Hematopoietic multipotent progenitor cell (in vitro differentiated cells): ENCODE measurements around a stretch of chr19.

GRCh38 chr19:18629446-18630176, 7.2 kb upstream of the KLHL26 start:
- CAGE, long polyA plus RNA, result no peak

DNA sequence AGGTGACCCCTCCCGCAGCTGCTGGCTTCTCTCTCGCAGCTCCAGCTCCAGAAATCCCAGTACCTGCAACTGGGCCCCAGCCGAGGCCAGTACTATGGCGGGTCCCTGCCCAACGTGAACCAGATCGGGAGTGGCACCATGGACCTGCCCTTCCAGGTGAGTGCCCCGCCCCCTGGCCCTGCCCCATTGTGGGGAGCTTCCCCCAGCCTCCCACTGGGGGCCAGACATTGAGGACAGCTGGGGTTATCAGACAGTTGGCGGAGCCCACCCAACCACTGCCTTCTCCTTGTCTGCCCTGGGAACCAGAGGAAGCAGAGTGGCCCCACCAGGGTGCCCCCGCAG, 48.3 kb downstream of the COMP start:
- CAGE, long polyA plus RNA, result no peak

GRCh38 chr19:18777180-18777815, 13.8 kb downstream of the COMP start:
- CAGE, long polyA plus RNA, result no peak

DNA sequence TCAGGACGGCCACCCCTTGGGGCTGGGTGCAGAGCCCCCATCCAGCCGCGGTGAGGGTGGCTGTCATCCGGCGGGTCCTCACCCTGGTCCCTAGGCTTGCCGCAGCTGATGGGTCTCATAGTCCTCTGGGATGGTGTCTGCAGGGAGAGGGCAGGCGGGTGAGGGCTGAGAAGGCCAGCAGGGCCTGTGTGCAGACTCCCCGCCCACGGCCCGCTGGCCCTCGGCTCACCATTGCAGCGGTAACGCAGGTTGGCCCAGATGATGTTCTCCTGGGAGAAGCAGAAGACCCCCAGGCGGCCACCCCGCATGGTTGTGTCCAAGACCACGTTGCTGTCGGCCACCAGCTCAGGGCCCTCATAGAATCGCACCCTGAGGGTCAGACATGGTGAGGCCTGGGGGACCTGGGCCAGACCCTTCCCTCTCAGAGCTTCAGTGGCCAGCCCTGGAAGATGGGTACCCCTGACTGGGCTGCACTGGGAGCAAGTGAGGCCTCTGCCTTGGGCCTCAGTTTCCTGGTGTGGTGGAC, 8.2 kb downstream of the COMP start:
- CAGE, long polyA plus RNA, result no peak

DNA sequence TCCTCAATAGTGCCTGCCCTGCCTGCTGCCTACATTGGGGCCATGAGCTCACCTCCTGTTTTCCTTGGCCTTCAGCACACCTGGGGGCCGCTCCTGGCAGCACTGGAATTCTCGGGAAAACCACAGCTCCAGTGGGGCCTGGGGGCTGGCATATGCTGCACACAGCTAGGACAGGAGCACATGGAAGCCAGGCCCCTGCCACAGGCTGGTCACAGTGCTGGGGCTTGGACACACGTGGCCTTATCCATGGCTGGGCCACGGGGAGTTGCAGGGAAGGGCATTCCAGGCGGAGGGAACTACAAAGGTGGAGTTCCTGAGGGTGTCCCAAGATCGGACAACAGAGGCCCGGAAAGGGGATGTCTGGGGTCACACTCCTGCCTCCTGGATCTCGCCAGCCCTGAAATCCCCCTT, 2.5 kb upstream of the COMP start:
- CAGE, long polyA plus RNA, result no peak

GRCh38 chr19:18852859-18853677, 21.3 kb downstream of the UPF1 start:
- CAGE, long polyA plus RNA, result no peak

DNA sequence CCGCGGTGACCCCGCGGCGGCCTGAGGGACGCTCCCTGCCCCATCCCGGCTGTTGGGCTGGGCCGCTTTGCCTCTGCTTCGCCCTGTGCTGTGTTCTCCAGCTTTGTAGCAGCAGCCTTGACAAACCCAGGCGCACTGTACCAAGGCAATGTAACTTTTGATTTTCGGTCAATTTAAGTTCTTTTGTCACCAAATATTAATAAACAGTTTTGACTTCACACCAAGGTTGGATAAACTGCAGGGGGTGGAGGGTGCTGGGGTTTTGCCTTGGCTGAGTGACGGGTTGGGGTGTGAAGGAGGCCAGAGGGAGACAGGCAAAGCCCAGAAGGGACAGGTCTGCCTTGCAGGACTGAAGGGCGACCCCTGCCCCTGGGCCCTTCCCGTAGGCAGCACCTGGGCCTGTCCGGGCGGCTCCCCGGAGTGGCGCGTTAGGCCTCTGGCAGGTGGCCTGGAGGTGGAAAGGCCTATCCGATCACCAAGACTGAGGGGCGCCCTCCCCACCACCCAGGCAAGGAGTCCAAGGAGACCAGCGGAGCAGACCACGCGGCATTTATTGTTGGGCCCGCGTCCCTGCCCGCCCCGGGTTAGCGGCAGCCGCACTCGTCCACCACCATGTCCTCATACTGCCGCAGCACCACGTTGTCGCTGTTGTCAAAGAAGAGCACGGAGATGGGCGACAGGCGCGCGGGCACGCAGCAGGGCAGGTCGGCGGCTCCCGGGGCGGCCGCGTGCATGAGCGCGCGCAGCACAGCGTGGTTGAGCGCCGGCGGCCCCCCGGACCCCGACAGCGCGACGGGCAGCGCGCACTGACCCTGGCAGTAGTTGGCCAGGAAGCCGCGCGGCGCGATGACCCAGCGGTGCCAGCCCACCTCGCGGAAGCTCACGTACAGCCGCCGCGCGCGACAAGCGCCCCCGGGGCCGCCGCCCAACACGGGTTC, 27.7 kb downstream of the CERS1 start:
- CAGE, long polyA plus RNA, result no peak

DNA sequence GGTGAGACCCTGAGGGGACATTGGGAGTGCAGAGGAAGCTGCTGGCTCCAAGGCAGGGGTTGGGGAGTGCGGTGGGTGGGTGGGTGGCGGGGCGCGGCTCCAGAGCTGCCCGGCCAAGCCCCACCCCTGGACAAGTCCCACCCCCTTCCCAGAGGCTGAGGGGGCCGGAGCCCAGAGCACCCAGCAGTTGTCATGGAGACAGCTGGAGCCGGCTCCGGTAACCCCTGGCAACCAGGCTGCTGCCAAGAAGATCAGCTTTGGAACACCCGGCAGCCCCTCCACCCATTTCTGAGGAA, 1.8 kb downstream of the CERS1 start:
- CAGE, long polyA plus RNA, result no peak

GRCh38 chr19:18961943-18962160, 20.8 kb upstream of the HOMER3 start:
- CAGE, long polyA plus RNA, result no peak

DNA sequence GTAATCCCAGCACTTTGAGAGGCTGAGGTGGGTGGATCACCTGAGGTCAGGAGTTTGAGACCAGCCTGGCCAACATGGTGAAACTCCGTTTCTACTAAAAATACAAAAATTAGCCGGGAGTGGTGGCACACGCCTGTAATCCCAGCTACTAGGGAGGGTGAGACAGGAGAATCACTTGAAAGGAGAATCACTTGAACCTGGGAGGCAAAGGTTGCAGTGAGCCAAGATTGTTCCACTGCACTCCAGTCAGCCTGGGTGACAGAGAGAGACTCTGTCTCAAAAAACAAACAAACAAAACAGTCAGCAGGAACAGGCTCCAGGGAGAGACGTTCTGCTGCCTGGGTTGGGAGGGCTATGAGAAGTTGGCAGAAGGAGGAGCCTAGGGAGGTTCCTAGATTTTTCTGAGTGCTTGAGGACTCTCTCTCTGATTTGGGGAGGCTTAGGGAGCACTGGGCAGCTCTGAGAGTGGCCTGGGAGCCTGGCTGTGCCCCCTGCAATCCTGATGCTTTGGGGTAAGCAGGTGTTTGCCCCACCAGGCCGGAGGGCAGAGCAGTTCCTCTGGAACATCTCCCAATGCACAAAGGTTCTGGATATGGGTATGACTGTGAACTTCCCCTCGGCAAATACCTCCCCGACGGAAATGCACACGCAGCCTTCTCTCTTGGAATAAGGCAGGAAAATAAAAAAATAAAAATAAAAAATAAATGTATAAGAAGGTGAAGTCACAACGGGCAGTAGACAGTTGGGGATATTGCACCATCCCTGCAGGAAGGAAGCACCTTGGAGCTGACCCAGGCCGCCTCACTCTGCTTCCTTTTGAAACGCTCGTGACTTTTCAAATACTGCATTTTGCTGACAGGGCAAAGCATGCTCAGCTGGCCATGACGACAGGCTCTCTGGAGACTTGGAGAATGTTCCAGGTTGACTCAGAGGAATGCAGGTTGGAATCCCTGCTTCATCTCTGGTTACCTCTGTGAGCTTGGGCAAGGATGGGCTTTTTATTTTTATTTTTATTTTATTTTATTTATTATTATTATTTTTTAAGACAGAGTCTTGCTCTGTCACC, 26.4 kb upstream of the HOMER3 start:
- CAGE, long polyA plus RNA, result no peak

GRCh38 chr19:19192399-19193371, 627 bp downstream of the RFXANK start:
- CAGE, long polyA plus RNA, result start-site peak on the minus strand at chr19:19192542-19192630, 46 reads; start-site peak on the plus strand at chr19:19192897-19192991, 1,653 reads

DNA sequence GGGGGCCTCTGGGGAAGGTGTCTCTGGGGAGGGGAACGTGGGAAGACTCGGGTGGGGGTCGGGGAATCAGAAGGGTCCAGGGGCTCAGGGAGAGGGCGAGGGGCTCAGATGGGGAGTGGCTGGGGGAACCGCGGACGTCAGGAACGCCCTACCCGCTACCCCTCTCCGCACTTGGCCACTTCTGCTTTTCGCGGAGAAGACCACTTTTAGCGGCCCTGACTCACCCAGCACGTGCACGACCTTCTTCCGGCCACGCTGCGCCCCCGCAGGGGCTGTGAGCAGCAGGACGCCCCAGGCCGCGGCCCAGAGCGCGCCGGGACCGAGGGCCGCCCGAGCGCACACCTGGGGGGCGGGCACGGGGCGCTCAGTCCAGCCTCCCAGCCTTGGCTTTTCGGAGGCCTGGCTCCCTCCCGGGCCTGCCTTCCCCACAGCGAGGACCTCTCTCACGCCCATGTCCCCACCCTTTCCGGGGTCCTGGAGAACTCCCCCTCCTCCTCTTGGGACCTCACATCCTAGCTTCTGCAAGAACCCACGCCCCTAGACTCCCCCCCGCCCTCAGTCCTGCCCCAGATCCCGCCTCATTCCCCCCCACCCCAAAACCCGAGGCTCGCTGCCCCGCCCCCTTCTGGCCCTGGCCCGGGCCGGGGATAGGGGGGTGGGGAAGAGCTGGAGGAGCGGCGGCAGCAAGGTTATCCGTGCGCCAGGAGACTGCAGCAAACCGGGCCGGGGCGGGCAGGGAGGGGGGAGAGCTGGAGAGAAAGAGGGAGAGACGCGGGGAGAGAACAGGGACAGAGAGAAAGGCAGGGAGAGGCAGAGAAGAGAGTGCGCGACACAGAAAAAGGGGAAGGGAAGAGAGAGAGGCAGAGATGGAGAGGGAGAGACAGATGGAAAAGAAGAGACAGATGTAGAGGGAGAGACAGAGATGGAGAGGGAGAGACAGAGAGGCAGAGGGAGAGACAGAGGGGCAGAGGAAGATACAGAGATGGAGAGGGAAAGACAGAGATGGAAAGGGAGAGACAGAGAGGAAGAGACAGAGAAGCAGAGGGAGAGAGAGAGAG, 1.1 kb downstream of the HAPLN4 start:
- CAGE, long polyA plus RNA, result no peak

- CAGE, long polyA plus RNA, result no peak
Observed at GRCh38 chr19:19342897-19343732, 22.5 kb downstream of the MAU2 start.

DNA sequence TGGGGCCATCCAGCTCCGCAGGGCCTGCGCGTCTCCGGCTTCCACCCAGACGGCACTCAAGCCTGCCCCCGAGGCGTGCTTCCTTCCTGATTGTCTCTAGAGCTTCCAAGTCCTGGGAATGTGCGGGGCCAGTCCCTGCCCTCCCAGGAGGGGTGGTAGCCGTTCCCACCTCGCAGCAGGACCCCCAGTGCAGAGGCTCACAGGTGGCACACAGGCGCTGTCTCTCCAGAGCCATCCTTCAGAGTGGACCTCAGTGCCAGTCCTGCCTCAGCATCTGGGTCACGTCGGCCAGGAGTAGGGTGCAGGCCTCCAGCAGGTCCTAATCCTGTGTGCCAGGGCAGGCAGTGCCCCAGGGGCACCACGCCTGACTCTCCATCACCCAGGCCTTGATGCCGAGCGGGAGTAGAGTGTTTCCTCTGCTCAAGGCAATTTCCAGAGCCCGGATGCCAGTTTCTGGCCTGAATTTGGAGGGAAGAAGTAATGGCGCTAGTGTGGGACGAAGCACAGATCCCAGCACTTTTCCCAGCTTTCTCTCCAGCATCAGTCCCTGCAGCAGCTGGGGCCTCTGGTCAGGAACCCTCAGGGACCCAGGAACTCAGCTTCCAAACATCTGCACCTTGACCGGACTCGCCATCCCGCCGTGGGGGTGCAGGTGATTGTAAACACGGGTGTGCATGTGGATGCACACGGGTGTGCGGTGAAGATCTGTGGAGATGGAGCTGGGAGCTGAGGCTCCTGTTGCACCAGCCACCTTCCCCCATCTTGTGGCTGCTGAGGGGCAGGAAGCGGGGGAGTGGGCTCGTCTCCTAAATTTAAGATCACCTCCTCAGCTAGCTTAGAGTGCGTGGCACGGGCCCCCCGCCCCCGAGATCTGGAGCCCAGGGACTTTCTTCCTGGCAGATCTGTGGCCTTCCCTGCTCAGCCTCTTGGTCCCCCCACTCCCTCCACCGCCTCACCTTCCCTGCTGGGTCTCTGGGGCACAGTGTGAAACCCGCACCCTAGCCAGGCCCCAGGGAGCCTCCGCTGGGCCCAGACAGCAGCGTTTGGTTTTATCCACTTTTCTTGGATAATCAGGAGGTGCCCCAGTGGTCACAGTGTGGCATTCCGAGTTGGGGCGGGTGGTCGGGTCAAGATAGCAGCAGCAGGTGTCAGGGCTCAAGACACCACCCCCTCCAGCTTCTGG, 35.6 kb downstream of the MAU2 start:
- CAGE, long polyA plus RNA, result no peak

GRCh38 chr19:19360943-19361703, 40.5 kb downstream of the MAU2 start:
- CAGE, long polyA plus RNA, result no peak

DNA sequence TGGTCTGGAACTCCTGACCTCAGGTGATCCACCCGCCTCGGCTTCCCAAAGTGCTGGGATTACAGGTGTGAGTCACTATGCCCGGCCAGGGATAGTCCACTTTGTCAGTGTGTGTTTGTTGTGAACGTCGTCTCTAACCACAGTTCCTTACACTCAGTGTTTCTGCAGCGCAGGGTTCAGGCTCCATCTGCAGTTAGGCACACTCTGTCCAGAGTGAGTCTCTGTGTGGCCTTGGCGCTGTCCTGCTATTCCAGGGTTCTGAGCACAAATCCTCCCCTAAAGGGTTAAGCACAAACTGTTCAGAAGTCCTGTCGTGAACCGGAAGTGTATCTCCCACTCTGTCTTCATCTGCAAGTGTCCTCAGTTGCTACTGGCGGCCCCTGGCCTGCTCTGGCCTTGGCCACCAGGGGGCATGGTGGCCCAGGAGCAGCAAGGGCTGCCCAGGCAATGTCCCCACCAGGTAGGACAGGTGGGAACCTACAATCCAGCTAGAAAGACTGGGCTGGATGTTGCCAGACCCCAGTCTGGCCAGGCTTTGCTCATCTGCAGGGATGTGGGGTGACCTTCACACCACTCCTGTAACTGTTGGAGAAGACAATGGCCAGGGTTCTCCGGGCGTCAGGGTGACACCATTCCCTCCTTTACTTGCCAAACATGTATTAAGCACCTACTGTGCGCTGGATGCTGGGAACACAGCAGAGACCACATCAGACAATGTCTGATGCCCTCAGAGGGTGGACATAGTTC, 38.7 kb upstream of the GATAD2A start:
- CAGE, long polyA plus RNA, result no peak

DNA sequence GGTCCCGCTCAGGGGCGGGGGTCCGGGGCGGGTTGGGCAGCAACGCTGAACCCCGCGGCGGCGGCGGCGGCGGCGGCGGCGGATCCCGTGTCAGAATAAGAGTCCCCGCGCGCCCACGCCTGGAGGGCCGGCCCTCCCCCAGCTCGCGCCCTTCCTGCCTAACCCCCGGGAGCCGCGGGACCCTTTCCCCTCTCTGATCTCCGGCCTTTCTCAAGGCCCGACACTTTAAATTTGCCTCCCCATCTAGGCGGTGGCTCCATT, 853 bp downstream of the GATAD2A start:
- CAGE, long polyA plus RNA, result no peak

DNA sequence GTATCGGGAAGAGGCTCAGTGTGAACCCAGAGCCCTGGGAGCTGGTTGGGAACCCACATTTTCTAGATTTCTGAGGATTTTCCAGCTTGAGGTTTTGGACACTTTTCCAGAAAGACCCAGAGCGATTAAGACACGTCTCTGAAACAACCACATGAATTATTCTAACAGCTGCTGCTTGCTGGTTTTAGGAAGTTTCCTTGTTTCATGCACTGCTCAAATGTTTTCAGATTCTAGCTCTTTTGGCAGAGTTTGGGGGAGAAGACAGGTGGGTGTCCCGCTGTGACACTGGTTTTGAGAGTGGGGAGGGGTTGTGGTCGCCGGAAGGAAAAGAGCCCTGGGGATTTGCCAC, 13.0 kb downstream of the GATAD2A start:
- CAGE, long polyA plus RNA, result no peak

- CAGE, long polyA plus RNA, result no peak
Observed at GRCh38 chr19:19461785-19462875, 53.2 kb downstream of the TSSK6 start.

- CAGE, long polyA plus RNA, result no peak
Observed at GRCh38 chr19:19477223-19477805, 38.0 kb downstream of the TSSK6 start.